Cerebellum (tissue), 5 donors: ENCODE data around the genes VAPB and GNAS.

GRCh38 chr20:57604809-57605443 is 15.3 kb downstream of the ZBP1 start:
- PRO-cap, 3 experiments, result no peak in any of the 3 experiments
- RAMPAGE, long total RNA, result no peak

- PRO-cap, 3 experiments, result no peak in any of the 3 experiments
- RAMPAGE, long total RNA, result no peak
These were observed 31.5 kb upstream of the ZBP1 start for GRCh38 chr20:57651289-57652533.

- PRO-cap, 3 experiments, result no peak in any of the 3 experiments
- RAMPAGE, long total RNA, result no peak
These were observed 163.1 kb upstream of the C20orf85 start for GRCh38 chr20:57987580-57988053.

GRCh38 chr20:57999254-58000109 is 151.2 kb upstream of the C20orf85 start:
- PRO-cap, 3 experiments, result no peak in any of the 3 experiments
- RAMPAGE, long total RNA, result no peak

DNA sequence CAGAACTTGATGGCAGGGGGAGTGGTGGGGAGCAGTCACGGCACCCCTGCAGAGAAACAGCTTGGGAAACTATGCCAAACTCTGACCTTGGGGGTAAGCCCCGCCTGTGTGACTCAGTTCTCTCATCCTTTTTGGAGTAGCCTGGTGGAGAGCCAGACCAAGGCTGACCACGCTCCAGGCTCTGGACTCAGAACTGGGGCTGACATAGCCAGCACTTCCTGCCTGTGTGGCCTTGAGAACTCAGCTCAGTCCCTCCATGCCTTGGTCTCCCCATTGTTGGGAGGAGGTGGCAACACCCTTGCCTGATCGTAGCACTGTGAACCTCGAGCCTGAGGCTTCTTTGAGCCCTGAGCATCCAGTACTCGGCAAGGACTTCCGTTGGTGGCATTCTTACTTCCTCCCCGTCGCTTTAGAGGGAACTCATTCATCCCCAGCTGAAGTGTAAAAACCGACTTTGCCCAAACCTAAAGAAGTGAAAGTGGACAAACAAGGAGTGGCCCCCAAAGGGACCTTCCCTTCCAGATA is 76.0 kb upstream of the C20orf85 start:
- PRO-cap, 3 experiments, result no peak in any of the 3 experiments
- RAMPAGE, long total RNA, result no peak

GRCh38 chr20:58097716-58098112 is 53.0 kb upstream of the C20orf85 start:
- PRO-cap, 3 experiments, result no peak in any of the 3 experiments
- RAMPAGE, long total RNA, result no peak

DNA sequence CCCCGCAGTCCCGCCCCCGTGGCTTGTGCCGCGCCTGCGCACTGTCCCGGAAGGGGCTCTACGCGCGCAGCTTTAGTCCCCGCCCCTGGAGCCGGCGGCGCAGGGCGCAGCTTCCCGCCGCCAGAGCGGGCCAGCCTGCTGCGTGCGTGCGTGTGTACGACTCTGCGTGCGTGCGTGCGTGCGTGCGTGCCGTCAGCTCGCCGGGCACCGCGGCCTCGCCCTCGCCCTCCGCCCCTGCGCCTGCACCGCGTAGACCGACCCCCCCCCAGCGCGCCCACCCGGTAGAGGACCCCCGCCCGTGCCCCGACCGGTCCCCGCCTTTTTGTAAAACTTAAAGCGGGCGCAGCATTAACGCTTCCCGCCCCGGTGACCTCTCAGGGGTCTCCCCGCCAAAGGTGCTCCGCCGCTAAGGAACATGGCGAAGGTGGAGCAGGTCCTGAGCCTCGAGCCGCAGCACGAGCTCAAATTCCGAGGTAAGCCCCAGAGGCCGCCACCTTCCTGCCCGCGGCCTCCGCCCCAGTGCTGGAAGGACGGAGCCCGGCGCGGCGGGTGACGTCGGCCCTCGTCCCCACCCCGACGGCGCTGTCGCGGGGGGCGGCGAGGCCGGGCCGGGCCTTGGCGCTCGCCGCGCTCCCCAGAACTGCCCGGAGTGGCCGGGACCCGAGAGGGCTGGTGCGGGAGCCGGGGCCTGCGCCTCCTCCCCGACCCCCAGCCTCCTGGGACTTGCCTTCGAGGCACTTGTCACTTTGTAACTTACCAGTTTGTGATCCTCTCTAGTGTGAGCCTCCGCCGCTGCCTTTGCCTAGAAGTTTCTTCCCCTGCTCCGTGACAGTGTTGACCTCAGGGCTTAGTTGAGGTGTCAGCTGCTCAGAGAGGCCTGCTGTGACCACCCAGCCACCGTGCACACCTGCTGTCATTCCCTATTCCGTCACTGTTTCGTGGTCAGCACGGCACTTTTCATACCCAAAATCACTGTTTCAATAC is at the start of gene VAPB:
VAPB (plus strand) TSS at position 185 of the 984 bp plus-strand sequence.
- PRO-cap, 3 experiments, result peak in 3 of 3 experiments; most common plus-strand start position 102 of the sequence (in 1); most common minus-strand start position 521 of the sequence (in 2)
- RAMPAGE, long total RNA, result no peak

GRCh38 chr20:58432545-58433001 is 43.5 kb downstream of the VAPB start:
- PRO-cap, 3 experiments, result no peak in any of the 3 experiments
- RAMPAGE, long total RNA, result no peak

- PRO-cap, 3 experiments, result peak in 1 of 3 experiments; most common plus-strand start chr20:58453488 (in 1)
- RAMPAGE, long total RNA, result no peak
These were observed 61.7 kb downstream of the APCDD1L start for GRCh38 chr20:58453209-58454130.

- PRO-cap, 3 experiments, result peak in 1 of 3 experiments; most common plus-strand start chr20:58649737 (in 1)
- RAMPAGE, long total RNA, result no peak
These were observed 1.6 kb upstream of the STX16 start for GRCh38 chr20:58649478-58649902.

- PRO-cap, 3 experiments, result peak in 1 of 3 experiments; most common plus-strand start chr20:58651700 (in 1)
- RAMPAGE, long total RNA, result no peak
These were observed 324 bp downstream of the STX16 start for GRCh38 chr20:58651451-58651763.

- PRO-cap, 3 experiments, result no peak in any of the 3 experiments
- RAMPAGE, long total RNA, result no peak
These were observed 49.7 kb upstream of the GNAS start for GRCh38 chr20:58841567-58841852.

DNA sequence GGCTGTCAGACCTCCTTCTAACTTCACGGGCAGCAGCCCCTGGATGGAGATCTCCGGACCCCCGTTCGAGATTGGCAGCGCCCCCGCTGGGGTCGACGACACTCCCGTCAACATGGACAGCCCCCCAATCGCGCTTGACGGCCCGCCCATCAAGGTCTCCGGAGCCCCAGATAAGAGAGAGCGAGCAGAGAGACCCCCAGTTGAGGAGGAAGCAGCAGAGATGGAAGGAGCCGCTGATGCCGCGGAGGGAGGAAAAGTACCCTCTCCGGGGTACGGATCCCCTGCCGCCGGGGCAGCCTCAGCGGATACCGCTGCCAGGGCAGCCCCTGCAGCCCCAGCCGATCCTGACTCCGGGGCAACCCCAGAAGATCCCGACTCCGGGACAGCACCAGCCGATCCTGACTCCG is 37.1 kb upstream of the GNAS start:
- PRO-cap, 3 experiments, result no peak in any of the 3 experiments
- RAMPAGE, long total RNA, result no peak

DNA sequence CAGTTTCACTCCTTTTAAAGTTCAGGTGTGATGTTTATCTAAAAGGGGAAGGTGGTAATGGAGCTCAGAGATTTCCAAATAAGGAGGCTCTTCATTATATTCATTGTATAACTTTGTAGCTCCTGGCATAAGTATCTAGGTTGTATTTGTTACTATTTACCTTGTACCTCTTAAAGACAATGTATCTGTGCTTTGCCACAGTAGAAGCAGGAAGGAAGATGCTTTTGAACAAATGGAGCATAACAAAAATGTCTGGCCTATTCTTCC is 4.2 kb upstream of the GNAS start:
- PRO-cap, 3 experiments, result no peak in any of the 3 experiments
- RAMPAGE, long total RNA, result no peak

GRCh38 chr20:58891212-58891881 is at the start of gene GNAS:
GNAS (plus strand) TSS chr20:58891421.
- PRO-cap, 3 experiments, result peak in 3 of 3 experiments; most common plus-strand start chr20:58891391 (in 3); most common minus-strand start chr20:58891556 (in 3)
- RAMPAGE, long total RNA, result no peak

GRCh38 chr20:58898640-58899705 is 7.8 kb downstream of the GNAS start:
- PRO-cap, 3 experiments, result no peak in any of the 3 experiments
- RAMPAGE, long total RNA, result no peak

DNA sequence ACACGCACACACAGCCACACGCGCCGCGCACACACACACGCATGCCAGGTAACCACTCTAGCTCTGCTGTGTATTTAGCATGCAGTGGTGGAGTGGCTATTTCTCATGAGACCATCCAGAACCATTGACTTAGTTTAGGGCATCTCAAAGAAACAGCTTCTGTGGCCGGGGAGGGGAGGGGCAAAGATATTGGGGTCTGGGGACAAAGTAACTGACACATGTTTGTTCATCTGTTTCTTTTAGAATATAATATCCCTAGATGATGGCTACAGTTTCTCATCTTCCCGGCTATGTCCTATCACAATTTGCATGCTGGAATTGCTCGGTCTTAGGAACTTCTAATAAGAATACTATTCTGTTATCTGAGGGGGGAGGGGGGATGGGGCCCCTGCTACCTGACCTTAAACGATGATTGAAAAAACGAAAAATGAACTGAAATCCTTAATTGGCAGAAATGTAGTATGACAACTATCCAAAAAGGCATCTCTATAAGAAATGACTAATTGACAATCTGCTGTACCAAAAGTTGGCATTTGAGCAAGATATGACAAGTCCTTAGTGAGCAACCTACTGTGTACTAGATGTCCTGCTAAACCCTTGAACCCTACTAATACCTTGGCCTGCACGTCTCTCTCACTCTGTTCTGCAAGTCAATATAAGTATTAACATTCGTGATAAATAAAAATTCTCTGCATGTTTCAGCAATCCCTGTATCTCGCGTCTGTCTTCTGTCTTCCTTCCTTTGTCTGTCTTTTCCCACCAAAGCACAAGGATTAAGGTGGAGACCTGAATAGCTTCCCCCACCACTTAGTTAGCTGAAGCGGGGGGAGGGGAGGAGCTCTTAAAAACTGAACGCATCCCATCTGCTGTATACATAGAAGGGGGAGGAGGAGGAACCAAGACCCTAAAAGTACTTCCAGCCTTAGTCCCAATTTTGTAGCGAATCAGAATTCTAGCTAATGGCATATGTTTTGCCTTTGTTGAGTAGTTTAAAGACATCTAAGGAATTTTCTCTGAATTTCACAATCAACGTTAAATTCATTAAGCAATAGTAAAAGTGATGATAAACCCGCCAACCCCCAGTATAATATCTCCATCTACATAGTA is 8.8 kb downstream of the GNAS start:
- PRO-cap, 3 experiments, result no peak in any of the 3 experiments
- RAMPAGE, long total RNA, result no peak

- PRO-cap, 3 experiments, result no peak in any of the 3 experiments
- RAMPAGE, long total RNA, result no peak
These were observed 929 bp downstream of the NELFCD start for GRCh38 chr20:58981846-58982523.

- PRO-cap, 3 experiments, result no peak in any of the 3 experiments
- RAMPAGE, long total RNA, result no peak
These were observed 6.8 kb downstream of the NELFCD start for GRCh38 chr20:58987733-58988414.

DNA sequence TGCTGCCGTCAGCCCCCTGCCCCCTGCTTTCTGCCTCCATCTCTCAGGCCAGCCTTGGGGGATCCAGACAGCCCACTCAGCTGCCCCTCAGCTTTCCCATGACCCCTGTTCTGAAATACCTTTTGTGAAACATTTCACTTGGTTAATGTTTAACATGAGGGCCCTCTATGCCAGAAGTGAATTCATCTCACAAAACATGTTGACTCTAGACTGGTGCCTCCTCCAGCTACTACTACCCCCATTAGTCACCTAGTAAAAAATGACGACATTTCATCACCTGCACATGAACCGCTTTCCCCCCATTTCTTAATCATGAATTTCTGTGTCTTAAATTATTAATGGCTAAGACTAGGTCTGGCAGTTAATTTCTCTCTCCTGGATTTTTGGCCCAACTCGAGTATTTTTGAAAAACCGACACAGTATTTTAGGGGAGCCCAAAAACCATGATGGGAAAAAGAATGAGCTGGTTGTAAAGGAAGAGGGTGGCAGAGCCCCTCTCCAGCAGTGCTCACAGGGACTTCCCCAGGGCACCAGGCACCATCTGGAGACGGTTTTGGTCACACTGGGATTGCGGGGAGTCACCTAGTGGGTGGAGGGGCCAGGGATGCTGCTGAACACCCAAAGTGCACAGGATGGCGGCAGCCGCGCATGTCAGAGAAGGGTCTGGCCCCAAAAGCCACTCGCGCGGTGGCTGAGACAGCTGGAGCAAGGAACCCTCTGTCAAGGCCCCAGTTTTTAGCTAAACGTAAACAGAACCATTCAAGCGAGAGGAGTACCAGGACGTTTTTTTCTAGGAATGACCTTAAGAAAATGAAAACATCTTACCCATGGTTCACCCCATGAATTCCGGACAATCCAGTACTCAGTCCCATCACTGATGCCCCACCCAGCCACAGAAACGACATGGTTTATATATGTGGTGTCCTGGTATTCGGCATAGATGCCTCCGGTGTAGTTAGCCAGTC is 11.0 kb downstream of the CTSZ start:
- PRO-cap, 3 experiments, result no peak in any of the 3 experiments
- RAMPAGE, long total RNA, result no peak